OCI-LY7 (cell line): ENCODE measurements around the gene SLC35G1.

DNA sequence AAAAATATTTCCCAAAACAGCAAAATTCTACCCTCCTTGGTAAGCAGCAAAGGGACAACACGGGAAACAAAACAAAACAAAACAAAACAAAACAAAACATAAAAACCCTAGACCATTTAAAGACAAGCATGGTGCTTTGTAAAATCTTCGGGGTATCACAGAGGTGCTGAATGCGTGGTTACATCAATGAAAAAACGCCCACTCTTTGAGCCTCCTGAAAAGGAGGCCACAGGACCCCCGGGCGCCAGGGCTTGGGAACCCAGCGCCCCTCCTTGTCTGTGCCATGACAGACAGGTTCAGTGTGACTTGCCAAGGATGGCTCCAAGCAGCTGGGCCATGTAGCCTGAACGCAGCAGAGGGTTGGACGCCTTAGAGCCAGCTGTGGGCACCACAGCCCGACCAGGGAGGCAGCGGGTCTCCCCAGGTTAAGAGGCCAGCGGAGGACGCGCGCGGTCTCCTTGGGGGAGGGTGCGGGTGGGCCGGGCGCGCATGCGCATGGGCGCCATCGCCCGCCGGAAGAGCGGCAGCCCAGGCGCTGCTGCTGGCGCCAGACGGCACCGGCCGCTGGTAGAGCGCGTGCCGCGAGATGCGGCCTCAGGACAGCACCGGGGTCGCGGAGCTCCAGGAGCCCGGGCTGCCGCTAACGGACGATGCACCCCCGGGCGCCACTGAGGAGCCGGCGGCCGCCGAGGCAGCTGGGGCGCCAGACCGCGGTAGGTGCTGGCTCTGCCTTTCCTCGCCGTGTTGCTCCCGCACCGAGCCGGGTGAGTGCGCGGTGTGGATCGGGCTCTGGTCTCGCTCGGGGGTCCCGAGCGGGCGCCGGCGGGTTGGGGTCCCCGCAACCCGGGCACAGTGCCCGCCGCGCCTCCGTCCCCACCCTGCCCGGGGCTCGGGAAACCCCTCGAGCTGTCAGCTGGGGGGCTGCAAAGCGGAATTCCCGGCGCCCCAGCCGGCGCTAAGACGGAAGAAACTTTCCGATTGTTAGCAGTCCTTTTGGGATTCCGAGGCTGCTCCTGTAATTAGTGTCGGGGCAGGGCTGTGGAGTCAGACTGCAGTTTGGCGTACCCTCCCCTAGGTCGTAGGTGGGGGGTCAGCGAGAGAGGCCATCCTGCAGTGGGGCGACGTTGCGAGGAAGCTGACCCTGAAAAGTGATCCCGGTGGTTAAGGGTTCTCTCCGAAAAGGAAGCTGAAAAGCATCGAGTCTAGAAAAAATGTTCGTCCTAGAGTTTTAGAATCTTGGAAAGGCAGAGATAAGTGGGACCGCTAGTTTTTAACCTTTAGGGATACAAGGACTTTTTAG is at the start of gene SLC35G1:
SLC35G1 (plus strand) TSS at position 531 of the 1,300 bp plus-strand sequence.
- PRO-cap, result bidirectional peak, plus-strand start at position 575 of the sequence, minus-strand start at position 427 of the sequence
- RAMPAGE, long total RNA, result no peak

DNA sequence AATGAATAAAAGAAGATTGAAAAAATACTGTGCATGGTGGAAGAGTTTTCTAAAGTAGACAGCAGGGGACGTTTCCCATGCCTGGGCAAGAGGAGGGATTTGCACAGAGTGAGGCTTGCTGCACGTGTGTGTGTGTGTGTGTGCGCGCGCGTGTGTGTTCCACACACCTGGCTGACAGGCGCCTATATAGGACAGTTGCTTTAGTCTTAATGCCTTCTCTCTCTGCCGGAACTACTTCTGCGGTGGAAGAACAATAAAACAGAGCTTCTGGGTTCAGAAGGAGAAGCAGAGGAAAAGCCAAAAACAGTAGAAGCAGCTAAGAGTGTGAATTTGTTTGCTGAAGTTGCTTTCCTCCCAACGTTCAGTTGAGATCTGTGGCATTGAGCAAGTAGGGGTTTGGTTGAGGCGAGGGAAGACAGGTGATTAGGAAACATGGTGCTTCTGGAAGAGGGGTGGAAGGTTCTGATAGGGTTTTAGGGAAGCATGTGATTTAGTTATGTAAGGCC is 2.3 kb downstream of the PLCE1 start:
- PRO-cap, result no peak
- RAMPAGE, long total RNA, result no peak

GRCh38 chr10:94006575-94007635 is 13.2 kb downstream of the PLCE1 start:
- PRO-cap, result no peak
- RAMPAGE, long total RNA, result no peak

DNA sequence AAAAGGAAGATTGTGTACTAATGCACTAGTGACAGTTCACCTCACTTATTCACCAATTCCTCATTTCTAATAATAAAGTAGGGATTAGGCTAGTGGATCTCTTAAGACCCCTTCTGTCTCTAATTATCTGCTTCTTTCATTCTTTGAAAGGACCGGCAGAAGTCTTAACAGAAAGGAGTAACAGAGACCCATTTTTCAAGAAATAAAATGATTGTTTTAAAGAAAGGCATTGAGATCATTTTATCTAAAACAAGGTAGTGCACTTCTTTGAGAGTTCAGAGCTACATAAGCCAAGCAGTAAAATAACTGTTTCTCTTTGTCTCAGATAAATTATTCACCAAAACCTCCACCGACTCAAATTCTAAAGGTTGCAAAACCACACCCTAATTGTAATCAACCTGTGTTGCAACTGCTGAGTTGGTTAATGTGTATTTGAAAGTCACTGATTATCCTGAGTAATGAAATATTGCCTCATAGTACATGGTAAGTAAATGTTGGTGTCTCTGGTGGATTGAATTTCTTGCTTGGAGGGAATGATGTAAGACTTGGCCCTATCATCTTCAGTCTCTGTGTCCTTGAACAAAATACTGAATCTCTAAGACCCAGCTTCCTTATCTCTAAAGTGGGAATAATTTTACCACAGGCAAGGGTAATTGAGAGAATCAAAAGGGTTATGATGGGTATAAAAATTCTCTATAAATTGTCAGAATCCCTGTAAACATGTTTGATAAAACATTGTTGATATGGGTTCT is 35.9 kb upstream of the CYP2C9 start:
- PRO-cap, result no peak
- RAMPAGE, long total RNA, result no peak

DNA sequence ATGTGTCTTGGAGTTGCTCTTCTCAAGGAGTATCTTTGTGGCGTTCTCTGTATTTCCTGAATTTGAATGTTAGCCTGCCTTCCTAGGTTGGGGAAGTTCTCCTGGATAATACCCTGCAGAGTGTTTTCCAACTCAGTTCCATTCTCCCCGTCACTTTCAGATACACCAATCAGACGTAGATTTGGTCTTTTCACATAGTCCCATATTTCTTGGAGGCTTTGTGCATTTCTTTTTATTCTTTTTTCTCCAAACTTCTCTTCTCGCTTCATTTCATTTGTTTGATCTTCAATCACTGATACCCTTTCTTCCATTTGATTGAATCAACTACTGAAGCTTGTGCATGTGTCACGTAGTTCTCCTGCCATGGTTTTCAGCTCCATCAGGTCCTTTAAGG is 6.2 kb downstream of the CYP2C8 start:
- PRO-cap, result no peak
- RAMPAGE, long total RNA, result no peak

DNA sequence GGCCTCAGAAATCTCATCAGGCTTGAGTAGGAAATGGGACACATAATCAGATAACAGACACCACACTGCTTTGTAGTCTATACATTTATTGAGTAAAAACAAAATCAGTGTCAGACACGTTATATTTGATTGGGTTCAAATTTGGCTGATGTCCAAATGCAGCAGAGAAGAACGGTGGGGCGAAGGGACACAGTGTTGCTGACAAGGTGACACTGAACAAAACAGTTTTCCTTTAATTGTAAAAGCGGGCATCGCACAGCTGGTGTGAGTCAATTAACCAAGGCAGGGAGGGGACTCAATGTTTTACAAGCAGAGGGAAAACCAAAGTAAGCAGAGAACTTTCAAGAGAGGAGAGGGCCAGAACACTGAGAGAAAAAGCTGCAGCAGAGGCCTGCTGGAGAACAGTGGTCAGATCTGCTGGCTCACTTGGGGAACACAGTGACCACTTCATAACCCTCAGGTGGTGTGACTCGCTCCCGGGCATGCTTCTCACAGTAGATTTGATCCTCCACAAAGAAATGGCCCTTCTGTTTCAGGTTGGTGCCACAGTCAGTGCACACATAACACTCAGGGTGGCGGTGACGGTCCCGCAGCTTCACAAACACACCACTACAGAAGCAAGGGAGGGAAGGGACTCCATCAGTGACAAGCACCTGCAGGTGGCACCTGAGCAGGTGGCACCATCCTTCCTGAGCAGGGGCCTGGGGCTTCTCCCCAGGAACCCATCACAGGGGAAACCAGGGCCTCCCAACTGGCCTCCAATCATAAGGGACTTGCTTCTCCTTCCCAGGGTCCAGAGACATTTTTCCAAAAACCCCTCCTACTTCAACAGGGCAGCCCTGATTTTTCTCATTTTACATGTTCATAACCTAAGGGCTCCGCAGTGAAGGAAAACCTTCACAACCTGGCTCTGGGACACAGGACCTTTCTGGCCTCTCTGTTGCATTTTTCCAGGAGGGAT is 43.7 kb downstream of the ACSM6 start:
- PRO-cap, result no peak
- RAMPAGE, long total RNA, result no peak

- PRO-cap, result no peak
- RAMPAGE, long total RNA, result no peak
These were observed 17.8 kb upstream of the PDLIM1 start for GRCh38 chr10:95308450-95309188.

GRCh38 chr10:95334273-95334949 is 43.6 kb upstream of the PDLIM1 start:
- PRO-cap, result no peak
- RAMPAGE, long total RNA, result no peak

- PRO-cap, result no peak
- RAMPAGE, long total RNA, result no peak
These were observed 64.7 kb upstream of the PDLIM1 start for GRCh38 chr10:95355498-95355850.

- PRO-cap, result no peak
- RAMPAGE, long total RNA, result no peak
These were observed 113.0 kb upstream of the PDLIM1 start for GRCh38 chr10:95403675-95404420.

- PRO-cap, result no peak
- RAMPAGE, long total RNA, result no peak
These were observed 122.9 kb upstream of the PDLIM1 start for GRCh38 chr10:95413604-95414270.

GRCh38 chr10:95415542-95416347 is 124.9 kb upstream of the PDLIM1 start:
- PRO-cap, result no peak
- RAMPAGE, long total RNA, result no peak

GRCh38 chr10:95434195-95435144 is 126.7 kb downstream of the SORBS1 start:
- PRO-cap, result no peak
- RAMPAGE, long total RNA, result no peak

DNA sequence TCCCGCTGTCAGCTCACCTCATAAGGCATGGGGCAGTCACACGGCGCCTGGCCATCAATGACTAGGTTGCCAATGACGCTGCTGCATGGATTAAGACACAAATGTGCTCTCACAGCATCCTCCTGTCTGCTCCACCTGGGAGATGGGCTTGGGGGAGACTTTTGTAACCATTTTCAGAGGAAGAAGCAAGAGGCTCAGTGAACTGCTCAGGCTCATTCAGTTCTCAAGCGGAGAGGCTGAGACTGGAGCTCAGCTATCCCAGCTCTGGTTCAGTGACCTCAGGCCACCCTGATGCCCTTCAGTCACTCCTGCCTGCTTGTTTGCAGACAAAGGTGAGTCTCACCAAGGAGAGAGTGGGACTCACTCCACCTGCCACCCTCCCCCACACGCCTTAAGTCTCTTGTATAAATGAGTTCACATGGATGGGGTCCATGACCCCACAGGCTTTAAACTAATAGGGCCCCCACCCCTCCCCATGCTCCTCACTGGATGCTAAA is 125.3 kb downstream of the SORBS1 start:
- PRO-cap, result no peak
- RAMPAGE, long total RNA, result no peak

DNA sequence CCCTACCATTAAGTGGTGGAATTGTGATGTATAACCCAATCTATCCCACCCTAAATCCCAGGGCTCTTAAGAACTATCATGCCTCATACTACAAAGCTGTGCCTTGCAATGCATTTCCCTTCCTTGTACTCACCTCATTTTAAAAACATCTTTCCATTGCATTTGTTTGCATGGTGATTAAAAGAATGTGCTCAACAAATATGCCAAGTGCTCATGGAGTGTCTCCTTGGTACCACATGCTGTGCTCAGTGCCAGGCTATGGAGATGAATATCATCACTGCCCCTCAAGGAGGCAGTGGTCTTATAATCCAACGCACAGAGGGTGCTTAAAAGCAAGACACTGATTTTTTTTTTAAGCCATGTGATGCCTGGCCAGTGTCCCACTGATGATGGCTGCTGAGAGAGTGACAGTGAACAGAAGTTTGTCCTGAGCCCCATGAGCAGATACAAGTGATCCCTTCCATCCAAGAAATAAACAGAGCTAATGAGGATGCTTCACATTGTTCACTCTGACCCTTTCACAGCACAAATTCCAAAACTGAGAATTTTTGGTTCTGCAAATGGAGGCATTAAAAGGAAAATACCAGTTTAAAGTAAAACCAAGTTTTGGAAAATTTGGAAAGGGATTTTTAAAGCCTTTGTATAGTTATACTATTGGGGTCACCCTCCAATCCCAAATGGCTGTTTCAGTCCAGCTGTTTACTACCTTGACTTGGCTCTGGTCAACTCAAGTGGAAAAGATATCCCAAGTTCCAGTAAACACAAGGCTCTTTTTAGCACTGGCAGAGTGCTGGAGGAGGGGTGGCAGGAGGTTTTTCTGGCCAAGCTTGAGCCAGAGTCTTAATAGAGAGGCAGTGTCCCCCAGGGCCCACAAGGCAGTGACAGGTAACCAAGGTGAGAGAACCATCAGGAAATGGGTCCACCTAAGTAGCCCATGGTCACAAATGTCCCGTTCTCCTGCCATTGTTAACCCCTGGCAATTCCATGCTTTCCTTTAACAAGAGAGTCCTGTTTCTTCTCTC is 97.9 kb downstream of the SORBS1 start:
- PRO-cap, result no peak
- RAMPAGE, long total RNA, result no peak

DNA sequence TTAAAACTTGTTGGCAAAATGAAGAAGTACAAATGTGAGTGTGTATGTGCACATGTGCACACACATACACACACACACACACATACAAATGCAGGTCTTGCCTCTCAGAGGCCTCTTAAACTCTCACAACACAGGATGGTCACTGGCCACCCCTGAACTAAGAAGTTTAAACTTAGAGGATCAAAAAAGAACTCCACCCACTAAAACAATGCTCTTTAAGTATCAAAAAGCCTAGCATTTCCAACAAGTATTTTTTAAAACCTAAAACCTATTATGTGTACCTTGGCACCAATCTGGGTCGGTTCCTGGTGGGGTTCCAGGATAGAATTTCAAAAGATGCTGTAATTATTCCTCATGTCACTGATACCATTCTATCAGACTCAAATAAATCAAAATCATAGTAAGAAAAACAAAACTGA is 55.0 kb downstream of the SORBS1 start:
- PRO-cap, result no peak
- RAMPAGE, long total RNA, result no peak

- PRO-cap, result no peak
- RAMPAGE, long total RNA, result no peak
These were observed 44.5 kb downstream of the SORBS1 start for GRCh38 chr10:95516612-95517169.

DNA sequence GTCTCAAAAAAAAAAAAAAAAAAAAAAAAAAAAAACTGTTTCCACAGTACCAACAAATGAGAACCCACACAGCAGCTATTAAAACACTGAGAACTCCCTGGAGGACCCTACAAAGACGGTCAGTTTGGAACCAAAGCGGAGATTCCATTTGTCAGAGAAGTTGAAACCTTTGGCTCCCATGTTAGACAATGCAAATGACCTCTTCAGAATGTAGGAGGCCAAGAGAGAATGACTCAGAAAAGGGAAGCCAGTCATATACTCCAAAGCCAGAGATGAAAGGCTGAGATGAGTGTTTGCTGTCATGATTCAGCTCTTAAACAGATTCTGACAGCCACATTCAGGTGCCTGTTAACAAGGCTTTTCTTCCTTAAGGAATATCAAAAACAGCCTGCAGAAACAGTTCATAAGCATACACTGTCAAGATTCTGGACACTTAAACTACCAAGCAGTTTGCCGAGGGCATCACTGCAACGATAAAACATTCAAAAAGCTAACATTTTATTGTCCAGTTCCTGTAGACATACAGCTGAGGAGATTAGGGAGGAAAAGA is 32.2 kb downstream of the SORBS1 start:
- PRO-cap, result no peak
- RAMPAGE, long total RNA, result no peak

DNA sequence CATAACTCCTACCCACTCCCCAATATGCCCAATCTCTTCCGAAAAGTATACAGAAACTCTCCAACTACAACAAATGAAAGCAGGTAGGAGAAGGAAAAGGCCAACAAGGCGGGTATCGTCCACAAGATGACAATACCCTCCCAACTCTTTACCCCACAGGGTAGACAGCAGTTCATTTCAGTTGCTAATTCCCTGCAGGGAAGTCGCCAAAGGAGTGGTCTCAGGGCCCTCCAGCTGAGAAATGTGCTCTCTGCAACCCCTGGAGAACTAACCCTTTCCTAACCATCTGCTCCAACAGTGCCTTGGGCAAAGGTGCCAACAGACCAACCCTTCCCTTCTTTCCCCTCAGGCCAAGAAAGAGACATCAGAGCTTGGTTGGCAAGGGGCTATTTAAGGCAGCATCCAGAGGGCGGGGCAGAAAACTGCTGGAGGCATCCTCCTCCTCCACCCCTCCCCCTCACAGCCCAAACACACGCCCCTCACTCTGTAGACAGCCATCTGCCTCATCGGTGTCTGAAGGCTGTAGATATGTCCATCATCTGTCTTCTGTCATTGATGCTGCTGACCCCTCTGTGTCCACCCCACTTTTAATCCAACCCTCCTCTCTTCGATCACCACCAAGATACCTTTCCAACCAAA is 1.7 kb downstream of the SORBS1 start:
- PRO-cap, result no peak
- RAMPAGE, long total RNA, result no peak

- PRO-cap, result unidirectional peak, plus-strand start at chr10:95741980
- RAMPAGE, long total RNA, result no peak
These were observed 14.2 kb upstream of the ENTPD1 start for GRCh38 chr10:95741567-95742385.